ENCODE data around the genes PIK3CA, ZNF639 and GNB4.

DNA sequence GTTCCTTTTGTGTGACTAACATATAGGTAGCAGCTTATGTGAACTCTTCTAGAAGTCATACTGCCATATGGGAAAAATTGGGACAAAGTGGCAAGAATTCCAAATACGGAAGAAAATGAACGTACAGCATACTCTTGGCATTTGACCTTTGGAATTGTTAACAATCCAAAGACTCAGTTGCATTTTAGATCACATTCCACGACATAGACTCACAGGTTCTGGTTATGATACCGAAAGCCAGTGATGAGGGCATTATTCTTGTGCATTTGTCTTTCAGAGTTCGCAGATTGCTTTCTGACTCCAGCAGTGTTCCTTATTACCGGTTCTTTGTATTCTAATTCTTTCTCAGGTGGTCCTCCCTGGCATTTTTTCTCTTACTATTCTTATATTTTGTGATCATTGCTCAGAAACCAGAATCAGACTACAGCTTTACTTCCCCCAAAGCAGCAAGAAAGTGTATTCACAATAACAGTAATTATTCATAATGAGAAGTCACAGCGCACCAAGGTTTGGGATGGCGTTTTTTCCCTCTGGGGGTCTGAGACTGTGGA lies 190.1 kb downstream of the GHSR start:
- RRBS, result no CpG with 5 or more reads among the region's 8 CpGs

DNA sequence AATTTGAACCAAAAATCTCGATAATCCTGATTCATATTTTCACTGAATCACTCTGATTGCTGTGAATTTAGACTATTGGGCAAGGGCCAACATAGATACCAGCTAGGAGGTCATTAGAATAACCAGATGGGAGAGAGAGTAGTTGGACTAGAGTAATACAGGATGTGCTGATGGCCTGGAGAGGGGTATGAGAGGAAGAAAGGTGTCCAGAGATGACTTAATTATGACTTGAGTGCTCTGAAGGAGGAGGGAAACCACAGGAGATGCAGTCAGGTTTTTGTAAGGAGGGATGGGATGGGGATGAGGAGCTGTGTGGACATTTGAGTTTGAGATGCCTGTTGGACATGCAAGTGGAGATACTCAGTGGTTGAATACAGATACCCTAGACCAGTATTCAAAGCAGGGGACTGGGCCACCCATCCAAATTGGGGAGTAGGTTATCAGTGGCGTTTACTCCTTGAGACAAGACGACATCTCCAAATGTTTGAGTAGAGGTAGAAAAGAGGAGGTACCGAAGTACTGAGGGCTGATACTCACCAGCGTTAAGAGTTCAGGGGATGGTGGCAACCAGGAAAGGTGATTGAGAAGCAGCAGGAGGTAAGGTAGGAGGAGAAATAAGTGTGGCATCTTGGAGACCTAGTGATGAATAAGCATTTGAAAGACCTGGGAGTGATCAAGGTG lies 96.6 kb downstream of the GHSR start:
- RRBS, result no CpG with 5 or more reads among the region's 5 CpGs

DNA sequence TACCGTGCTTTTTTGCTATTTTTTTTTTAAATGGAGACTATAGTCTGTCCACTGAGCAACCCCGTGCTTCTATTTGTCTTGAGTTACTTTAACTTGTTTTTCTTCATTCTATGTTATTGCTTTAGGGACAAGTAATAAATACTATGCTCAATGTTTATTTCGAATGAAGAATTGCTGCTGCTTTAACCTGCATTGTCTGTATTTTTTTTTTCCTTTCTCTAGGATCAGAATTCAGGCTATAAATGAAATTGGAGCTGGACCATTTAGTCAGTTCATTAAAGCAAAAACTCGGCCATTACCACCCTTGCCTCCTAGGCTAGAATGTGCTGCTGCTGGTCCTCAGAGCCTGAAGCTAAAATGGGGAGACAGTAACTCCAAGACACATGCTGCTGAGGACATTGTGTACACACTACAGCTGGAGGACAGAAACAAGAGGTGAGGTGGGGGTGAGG lies 85.8 kb downstream of the GHSR start:
- RRBS, result no CpG with 5 or more reads among the region's 4 CpGs

DNA sequence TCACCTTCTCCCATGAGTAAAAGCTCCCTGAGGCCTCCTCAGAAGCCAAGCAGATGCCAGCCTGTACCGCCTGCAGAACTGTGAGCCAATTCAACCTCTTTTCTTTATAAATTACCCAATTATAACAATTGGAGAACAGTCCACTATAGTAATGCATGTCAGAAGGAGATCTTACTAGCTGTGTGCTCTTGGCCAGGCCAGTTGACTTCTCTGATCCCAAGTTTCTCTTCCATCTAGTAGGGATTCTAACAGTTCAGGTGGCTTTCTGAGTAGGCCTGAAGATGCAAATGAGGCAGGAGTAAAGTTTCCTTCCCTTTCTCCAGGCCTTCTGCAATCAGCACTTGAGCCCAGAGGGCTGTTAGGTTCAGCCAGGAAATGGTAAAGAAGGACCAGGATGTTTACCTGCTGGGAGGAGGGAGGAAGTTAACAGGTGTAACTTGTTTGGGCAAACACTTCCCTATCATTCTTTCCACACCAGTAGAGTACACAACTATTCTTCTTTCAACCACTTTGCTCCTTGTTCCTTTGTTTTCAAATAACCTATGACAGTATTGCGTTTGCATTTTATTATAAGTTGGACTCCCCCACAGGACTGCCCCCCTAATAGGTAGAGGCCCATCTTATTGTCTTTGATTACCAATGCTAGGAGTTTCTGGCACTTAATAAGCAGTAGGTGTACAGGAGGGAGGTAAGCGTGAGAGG lies 13.3 kb upstream of the TNFSF10 start:
- RRBS, result no CpG with 5 or more reads among the region's 3 CpGs

- RRBS, result no CpG with 5 or more reads among the region's 4 CpGs
Observed at GRCh38 chr3:172688545-172689061, 22.3 kb downstream of the NCEH1 start.

DNA sequence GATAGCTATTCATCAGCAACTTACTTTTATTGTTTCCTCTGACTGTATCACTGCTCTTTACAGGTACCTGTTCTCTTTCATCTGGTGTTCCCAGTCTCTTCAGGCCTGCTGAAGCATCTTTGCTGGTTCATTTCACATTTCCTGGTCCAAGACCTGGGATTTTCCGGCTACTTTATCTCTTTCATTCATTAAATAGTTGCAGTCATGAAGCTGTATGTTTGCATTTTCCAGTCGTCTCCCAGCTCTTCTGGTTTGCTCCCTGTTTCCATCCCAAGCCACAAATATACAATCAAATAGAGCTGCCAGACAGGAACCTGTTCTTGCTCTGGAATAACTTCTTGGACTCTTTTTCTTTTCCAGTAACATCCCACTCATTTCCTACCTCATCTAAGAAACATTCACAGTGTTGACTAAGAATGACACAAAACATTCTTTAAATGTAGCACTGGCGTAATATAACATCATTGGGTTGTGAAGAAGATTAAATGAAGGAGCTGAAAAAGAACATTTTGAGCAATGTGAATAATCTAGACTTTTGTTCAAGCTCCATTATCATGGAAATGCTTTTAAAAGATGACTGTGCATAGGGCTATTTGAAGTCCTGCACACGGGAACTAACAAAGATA lies 573.8 kb downstream of the NAALADL2 start:
- RRBS, result no CpG with 5 or more reads among the region's 4 CpGs

DNA sequence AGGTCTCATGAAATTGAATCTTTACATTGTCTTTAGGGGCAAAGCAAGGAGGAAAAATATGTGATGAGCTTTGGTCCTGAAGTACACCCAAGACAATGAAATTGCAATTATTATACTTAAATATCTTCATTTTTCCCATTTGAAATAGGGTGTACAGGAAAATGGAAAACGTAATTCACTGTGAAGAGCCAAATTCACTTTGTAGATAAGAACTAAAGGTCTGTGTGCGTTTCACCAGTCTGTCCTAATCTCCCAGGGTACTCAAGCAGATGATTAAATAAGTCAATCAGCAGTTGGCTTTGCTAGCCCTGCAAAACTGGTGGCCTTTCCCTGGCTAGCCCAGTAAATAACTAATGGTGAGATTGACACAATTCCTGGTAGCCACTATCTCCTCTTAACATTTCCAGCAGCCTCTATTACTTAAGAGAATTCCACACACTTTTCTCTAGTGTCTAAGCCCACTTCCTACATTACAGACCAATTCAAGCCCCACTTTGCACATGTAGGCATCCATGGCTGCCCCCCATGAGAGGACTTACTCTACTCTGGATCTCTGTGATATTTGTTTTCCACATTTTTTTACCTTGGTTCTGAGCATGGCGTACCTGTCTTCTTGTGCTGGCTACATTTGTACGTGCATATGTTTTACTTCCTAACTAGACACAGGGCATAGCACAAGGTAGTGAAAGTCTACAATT lies 389.3 kb downstream of the TBL1XR1 start:
- RRBS, result no CpG with 5 or more reads among the region's 4 CpGs

- RRBS, result no CpG with 5 or more reads among the region's 5 CpGs
Observed at GRCh38 chr3:177022659-177023488, 174.4 kb downstream of the TBL1XR1 start.

- RRBS, result no CpG with 5 or more reads among the region's 9 CpGs
Observed at GRCh38 chr3:177198059-177198330, 713 bp upstream of the TBL1XR1 start.

- RRBS, result no CpG with 5 or more reads among the region's 4 CpGs
Observed at GRCh38 chr3:177279475-177279731, 82.1 kb upstream of the TBL1XR1 start.

- RRBS, result no CpG with 5 or more reads among the region's 5 CpGs
Observed at GRCh38 chr3:177320802-177321363, 123.6 kb upstream of the TBL1XR1 start.

- RRBS, result no CpG with 5 or more reads among the region's 3 CpGs
Observed at GRCh38 chr3:177449399-177449761, 252.1 kb upstream of the TBL1XR1 start.

DNA sequence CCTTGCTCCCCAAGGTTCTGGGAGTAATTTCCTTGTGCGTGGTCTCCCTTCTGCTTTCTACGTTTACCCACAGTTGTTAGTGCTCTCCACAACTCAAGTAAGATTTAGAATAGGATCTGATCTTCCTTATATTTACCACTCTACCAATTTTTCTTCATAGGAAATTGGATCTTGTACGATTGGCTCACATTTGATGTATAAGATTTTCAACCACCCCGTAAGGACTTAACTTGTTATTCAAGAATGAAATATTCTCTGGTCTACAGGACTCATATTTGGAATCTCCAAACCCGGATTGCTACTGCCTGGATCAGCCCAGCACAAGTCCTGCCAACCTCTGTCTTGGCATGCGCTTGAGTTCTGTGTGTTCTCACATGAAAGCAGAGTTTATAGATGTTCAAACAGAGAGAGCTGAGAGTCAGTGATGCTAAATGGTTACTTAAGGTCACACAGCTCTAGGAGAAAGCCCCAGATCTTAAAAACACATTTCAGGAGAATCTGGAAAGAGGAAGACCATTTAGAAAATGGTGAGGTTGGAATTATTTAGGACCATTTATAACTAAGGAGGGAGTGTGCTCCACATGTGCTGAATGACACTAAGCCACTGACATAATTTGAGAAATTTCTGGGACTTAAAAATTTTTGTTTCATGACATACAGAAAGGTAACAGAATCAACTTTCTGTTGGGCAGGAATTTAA lies 268.0 kb upstream of the TBL1XR1 start:
- RRBS, result no CpG with 5 or more reads among the region's 6 CpGs

DNA sequence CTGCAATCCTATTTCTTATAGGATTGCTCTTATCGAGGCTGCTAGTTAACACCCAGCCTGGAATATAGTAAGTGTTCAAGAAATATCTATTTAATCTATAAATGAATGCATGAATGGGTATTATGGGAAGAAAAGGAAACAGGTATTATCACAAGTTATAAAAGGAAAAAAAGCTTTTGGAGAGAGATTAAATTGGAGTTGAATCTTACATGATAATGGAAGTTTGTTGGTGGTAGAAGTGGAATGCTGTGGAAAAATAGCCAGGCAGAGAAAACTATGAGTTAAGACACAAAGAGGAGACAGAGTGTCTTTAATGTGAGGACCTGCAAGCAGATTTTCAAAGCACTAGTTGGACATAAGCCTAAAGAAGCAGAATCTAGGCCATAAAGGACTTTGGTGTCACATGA lies 123.1 kb upstream of the KCNMB2 start:
- RRBS, result no CpG with 5 or more reads among the region's 1 CpG

DNA sequence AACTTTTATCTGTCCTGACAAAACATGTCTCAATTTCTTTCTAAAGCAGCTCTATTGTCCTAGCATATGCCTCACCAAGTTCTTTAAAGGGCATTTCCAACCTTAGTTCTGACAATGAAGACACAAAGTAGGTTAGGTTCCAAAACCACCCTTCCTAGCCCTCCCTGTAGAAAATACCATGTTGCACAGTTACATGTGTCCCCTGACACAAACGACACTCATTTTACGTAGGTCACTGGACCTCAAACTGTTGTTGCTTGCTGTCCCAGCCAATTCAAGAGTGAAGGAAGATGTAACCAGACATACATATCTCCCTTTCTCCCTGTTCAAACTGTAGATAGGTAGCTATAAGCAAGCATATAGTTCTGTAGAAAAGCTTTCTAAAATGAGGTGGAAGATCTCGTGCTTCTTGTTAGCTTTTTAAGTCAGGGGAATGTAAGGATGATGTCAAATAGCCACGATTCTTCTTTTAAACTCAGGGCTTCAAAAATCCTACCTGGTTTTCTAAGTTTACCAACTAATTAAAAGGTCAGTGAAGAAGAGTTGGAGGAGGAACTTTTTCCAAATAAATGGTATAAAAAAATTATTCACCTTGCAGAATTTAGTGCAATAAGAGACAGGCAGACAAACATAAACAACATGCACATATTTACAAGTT lies 50.9 kb downstream of the ZMAT3 start:
- RRBS, result no CpG with 5 or more reads among the region's 4 CpGs

DNA sequence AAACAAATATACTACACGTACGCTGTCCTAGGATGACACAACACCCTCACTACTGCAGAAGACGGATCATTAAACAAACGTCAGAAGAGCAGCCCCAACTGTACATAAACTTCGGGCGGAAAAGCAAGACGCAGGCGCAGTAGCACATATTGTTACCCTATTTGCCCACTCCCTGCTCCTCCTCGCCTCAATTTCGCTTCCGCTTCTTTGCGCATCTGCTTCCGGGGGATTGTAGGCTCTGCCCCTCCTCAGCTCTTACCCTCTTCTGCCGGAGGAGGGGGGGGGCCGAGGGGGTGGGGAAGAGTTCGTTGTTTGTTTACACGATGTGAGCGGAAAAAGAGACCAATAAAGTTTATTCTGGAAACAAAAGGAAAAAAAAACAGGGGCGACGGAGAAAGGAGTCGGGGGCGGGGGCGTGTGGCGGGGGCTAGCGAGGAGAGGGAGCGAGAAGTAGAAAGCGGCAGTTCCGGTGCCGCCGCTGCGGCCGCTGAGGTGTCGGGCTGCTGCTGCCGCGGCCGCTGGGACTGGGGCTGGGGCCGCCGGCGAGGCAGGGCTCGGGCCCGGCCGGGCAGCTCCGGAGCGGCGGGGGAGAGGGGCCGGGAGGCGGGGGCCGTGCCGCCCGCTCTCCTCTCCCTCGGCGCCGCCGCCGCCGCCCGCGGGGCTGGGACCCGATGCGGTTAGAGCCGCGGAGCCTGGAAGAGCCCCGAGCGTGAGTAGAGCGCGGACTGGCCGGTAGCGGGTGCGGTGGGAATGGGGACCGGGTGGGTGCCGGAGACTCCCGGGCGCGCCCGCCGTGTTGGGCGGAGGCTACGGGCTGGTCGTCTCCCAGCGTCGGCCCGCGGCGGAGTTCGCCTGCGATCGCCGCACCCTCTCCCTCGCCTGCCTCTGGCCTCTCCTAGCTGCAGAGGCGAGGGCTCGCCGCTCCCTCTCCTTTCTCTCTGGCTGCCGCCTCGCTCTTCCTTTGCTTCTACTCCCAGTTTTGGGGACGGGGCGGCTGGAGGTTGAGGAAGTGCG lies at the start of gene PIK3CA:
Gene PIK3CA (plus strand): TSS at position 463 of the 1,014 bp plus-strand sequence.
- RRBS, result under 1% methylated on average over 11 of the region's 97 CpGs

- RRBS, result no CpG with 5 or more reads among the region's 1 CpG
Observed at GRCh38 chr3:179316207-179316576, 6.6 kb upstream of the ZNF639 start.

GRCh38 chr3:179322135-179323158 lies at the start of gene ZNF639:
Gene ZNF639, plus strand, starts transcription at chr3:179323031.
- RRBS, result no CpG with 5 or more reads among the region's 70 CpGs

DNA sequence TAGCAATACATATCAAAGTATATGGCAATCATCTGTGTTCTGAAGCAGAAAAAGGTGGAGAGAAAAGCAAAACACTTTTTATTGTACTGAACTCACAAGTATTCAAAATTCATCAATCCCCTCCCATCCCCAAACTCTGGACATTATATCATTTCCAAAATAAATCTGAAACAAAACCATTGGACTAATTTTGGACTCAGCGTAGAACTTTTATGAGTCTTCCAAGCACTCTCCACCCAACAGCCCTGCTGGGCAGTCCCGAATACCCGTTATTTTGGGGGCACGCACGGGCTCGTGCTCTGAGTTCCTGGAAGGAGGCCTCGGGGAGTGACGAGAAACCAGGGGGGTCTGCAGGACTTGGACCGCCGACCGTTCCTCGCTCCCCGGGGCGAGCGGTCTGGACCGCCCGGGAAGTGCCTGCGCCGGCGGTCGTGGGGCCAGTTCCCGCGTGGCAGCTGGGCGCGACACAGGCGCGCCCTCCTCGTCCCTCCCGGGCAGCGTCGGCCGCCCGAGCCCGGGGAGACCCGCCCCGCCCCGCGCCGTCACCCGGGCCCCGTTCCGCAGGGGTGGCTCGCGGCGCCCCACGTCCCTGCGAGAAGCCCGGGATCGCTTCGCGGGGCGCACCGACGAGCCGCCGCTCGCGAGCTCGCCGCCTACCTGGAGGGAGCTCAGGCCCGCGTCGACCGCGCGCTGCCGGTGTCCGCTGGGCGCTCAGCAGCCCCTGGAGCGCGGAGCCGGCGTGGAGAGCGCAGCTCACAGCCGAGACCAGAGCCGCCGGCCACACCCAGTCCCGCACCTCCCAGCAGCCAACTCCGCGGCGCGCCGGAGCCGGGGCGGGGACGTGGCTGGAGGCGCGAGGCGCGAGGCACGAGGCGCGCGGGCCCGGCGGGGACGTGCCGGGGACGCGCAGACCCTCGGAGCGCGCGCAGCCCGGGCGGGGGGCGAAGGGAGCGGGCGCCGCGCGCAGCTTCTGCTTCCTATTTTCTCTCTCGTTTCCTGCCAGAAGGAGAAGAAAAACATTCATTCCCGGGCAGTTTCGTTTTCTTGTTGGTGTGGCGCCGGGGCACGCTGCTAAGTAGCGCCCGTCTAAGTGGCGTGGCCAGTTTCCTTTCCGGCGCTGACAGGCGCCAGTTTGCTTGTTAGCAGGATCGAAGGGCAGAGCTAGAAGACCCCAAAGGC lies at the start of gene GNB4:
Gene GNB4 (minus strand): TSS at position 782 of the 1,179 bp plus-strand sequence.
- RRBS, result 1% methylated on average over 73 of the region's 125 CpGs

DNA sequence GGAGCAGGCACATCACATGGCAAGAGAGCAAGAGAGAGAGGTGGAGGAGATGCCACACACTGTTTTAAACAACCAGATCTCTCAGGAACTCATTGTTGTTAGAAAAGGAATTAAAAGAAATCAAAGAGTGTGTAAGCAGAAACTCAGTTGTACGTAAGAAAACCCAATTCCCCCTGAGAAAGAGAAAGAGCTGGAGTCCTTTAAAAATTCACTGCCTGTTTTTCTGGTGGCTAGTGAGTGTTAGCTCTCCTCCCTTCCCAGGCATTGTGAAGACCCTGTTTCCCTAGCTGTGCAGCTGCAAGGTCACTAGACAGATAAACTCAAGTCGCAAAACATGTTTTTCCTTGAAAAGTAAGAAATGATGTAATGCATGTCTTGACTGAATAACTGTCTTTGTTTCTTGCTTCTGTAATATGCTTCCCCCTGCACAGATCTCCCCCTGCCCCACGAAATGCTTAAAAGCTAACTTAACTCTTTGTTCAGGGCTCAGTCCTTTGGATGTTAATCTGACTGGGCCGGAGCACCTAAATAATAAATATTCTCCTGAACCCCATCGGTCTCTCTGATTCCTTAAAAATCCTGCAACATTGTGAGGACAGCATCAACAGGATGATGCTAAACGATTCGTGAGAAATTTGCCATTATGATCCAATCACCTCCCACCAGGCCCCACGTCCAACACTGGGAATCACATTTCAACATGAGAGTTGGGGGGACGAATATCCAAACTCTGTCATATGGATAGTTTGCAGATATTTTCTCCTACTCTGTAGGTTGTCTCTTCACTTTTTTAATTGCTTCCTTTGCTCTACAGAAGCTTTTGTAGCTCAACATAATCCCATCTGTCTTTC lies 22.7 kb downstream of the NDUFB5 start:
- RRBS, result no CpG with 5 or more reads among the region's 9 CpGs

Data from renal cortical epithelial cell (primary cell).